Neural progenitor cell (in vitro differentiated cells): ENCODE results near the genes YY1AP1, KHDC4 and LAMTOR2.

DNA sequence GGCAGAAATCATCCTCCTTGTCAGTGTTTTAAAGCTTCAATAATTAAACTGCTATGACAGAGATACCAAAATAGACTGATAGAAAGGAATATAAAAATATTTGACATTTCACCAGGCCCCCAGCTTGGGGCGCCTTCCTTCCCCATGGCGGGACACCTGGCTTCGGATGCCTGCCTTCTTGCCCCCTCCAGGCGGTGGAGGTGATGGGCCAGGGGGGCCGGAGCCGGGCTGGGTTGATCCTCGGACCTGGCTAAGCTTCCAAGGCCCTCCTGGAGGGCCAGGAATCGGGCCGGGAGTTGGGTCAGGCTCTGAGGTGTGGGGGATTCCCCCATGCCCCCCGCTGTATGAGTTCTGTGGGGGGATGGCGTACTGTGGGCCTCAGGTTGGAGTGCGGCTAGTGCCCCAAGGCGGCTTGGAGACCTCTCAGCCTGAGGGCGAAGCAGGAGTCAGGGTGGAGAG is 112.4 kb downstream of the RUSC1 start:
- RAMPAGE, long total RNA, result no peak

GRCh38 chr1:155468215-155468841 is 94.3 kb downstream of the ASH1L start:
- RAMPAGE, long total RNA, result no peak

DNA sequence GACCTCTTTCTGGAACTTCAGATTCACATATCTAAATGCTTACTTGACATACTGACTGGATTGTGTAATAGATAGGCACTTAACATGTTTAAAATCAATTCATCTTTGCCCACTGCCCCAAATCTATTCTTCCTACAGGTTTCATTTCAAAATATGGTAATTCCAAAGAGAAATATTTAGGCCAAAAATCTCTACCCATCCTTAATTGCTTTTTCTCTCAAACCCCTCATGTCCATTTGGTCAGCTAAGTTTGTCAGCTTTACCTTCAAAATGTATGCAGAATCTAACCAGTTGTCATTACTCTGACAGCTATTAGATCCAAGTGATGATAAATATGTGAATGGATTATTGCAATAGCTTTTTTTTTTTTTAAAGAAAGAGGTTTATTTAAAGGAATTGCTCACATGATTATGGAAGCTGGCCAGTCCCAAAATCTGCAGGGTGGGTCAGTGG is 34.5 kb downstream of the ASH1L start:
- RAMPAGE, long total RNA, result no peak

GRCh38 chr1:155648276-155648892 is 38.4 kb downstream of the MSTO1 start:
- RAMPAGE, long total RNA, result no peak

DNA sequence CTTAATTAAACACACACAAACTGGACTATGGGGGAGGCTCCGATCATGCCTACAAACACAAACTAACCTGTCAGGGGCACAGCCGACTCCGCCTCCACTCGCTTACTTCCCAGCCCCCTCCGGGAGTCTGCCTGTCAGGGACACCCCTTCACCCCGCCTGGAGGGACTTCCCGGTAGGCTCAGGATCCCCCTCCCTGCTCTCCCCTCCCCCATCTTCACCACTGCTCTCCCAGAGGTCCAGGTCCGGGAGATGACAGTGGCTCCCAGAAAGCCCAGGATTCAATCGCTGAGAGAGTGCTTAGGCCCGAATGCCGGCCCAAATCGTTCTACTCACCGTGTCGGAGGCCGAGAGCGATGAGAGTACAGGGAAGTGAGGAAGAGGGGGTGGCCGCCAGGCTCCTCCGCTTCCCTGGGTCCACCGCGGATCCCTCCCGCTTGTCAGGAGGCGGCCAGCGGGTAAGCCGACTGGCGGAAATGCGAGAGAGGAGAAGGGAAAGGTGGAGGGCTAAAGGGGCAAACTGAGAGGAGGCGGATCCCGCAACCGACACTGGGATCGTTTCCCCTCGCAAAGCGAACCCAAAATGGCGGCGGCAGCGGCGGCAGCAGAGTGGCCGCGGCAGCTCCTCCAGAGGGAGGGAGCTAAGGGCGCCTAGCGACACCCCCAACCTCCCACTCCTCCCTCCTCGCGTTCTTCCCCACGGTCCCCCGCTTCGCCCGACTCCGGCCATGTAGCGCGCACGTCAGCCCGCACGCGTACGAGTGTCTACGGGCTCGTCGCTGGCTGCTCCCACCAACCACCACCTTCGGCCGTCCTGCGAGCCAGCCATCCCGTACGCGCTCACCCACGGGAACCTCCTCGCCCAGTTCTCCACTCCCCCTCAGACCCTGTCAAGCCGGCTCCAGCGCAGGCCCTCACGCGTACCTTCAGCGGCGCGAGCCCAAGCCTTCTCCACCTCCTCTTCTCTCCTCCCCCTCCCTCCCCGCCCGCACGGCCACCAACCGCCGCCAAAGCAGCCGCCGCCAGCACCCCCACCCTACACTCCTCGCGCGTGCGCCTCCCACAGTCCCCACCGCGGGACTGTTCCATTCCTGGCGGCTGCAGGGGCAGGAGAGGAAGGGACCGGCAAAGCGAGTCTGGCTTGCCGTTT is at the start of gene YY1AP1:
TSS of gene YY1AP1 (minus strand) at position 1,038 of the 1,148 bp plus-strand sequence.
- RAMPAGE, long total RNA, result no peak

DNA sequence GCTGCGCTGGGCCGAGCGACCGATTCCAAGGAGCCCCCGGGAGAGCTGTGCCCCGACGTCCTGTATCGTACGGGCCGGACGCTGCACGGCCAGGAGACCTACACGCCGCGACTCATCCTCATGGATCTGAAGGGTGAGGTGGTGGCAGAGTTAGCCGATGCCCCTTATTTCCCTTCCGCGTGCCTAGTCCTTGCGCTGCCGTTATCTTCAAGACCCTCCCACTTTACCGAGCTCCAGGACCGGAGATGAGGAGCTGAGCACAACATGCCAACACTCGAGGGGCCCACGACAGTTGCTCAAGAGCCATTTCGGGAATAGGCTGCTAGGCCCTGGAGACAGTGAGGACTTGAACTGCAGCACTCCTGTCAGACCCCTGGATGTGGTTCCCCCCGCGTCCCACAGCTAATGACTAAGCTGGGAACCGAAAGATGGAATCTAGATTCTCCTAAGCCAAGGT is 57.1 kb downstream of the DAP3 start:
- RAMPAGE, long total RNA, result no peak

DNA sequence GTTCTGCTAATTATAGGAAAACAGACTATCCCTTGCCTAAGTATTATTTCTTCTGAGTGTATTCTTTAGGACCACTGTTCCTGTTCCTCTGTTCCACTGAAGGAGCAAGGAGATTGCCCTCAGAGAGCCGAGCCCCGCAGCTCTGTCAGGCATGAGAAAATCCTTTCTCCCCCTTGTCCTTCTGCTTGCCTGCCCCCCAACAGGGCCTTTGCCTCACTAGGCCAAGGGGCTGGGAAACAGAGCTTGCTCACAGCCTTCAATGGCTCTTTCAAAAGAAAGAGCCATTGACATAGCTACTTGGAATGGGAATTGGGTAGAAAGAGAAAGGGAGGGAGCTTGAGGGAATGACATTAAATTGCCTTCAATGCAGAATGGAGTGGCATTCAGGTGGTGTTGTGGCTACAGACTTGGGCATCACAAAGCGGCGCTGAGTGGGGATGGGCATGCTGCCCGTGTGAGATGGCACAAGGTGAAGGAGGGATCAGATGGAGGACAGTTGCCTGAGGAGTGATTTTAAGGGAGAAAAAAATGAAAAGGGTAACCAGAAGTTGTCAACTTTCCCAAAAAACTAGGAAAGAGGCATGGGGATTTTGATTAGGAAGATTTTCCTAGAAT is 13.2 kb downstream of the SYT11 start:
- RAMPAGE, long total RNA, result no peak

DNA sequence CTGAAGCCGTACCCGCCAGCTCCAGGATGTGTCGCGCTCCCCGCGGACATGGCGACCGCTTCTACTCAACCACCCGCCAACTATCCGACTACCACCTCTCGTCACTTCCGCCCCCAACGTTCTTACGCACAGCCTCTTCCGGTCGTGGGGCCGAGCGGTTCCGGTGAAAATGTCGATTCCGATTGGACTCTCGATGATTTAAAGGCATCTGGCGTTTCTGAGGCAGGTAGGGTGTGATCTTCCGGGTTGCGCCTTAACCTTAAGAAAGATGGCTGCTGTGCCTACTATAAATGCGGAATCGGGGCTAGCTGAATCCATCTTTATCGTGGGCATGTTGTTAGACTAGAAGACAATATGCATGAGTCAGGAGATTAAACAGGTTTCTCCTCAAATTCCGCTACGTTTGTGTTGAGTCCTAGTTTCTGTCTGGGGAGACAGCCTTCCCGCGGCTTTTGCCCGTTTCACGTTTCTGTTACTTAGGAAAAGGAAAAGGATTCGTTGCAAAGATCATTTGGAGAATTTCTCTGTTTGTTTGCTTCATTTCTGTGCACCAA is at the start of gene KHDC4:
TSS of gene KHDC4 (minus strand) at position 90 of the 554 bp plus-strand sequence.
- RAMPAGE, long total RNA, result start-site peak on the minus strand centred at position 66 of the sequence, 48 bp wide, 48 and 368 reads in 2 replicates

- RAMPAGE, long total RNA, result no peak
These were observed 11.7 kb downstream of the SSR2 start for GRCh38 chr1:156008598-156009808.

DNA sequence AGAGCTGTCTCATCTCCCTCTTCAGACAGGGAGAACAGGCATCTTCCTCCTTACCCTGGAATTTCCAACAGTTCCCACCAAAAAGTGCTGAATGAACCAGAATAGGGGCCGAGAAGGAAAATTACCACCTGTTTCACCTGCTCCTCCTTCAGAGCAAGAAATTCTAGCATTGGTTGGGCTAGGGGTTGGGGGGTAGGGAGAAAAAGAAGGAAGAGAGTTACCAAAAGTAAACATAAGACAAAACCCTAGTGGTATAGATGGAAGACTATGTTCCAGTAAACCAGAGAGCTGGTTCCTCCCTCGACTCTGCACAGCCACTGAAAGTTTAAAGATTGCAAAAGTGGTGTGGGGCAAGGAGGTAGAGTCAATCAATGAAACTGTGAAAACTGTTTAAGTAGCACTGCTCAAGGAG is 15.6 kb upstream of the SSR2 start:
- RAMPAGE, long total RNA, result no peak

GRCh38 chr1:156054707-156054929 is at the start of gene LAMTOR2:
TSS of gene LAMTOR2 (plus strand) at chr1:156054782.
- RAMPAGE, long total RNA, result start-site peak on the plus strand at chr1:156054781-156054858, 321 and 418 reads in 2 replicates

GRCh38 chr1:156102905-156103473 is 11.5 kb upstream of the LMNA start:
- RAMPAGE, long total RNA, result no peak

DNA sequence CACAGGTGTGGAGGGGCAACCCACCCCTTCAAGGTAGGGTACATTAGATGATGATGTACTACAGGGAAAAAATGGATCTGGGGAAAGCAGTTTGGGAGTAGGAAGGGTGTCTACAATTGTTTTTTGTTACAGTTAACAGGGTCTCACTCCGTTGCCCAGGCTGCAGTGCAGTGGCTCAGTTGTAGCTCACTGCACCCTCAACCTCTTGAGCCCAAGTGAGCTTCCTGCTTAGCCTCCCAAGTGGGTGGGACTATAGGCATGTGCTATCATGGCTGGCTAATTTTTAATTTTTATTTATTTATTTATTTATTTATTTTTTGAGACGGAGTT is 11.5 kb upstream of the SLC25A44 start:
- RAMPAGE, long total RNA, result no peak

GRCh38 chr1:156199895-156200572 is 6.1 kb downstream of the SLC25A44 start:
- RAMPAGE, long total RNA, result no peak

GRCh38 chr1:156211531-156212241 is 1.1 kb upstream of the PMF1 start:
- RAMPAGE, long total RNA, result no peak

GRCh38 chr1:156265565-156265916 is 17.1 kb downstream of the SMG5 start:
- RAMPAGE, long total RNA, result no peak

DNA sequence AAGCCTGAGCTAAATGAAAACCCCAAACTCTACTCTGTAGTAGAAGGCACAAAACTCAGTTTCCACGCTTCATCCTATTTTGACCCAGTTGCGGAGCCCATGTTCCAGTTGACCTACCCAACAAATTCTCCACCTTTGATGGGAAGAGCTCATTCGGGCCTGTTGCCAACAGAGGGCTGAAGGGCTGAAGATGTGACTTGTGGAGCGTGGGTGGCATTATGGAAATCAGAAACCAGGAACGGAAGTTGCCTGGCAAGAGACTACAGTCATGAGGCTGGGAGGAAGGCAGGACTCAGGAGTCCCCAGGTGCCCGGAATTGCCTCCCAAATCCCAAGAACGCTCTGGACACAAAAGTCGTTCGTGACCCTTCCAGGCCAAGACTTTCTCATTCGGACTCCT is 950 bp downstream of the SMG5 start:
- RAMPAGE, long total RNA, result no peak

- RAMPAGE, long total RNA, result no peak
These were observed 16.7 kb downstream of the RHBG start for GRCh38 chr1:156385669-156386120.

DNA sequence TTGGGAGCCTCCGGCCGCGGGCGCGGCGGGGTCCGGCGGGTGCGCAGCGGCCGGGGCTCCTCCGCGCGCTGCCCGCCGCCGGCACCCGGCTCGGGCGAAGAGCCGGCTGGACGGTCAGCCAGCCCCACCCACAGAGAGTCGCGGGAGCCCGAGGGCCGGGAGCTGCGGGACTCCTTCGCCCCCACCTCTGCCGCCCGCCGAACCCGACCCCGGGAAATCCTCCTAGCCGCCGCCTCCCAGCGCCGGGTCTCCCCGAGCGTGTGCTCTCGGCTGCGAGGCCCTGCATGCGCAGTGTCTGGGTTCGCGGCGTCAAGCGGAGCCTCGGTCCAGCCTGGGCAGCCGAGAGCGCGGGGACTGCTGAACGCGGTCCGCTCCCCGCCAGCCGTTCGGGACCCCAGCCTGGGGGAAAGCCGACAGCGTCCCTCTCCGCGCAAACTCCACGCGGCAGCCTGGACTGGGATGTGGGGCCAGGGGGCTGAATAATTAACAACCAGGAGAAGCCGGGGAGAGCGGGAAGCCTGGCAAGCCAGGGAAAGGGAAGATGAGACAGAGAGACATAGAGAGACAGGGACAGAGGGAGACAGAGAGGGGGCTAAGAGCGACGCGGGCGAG is 64.4 kb downstream of the MEF2D start:
- RAMPAGE, long total RNA, result no peak

DNA sequence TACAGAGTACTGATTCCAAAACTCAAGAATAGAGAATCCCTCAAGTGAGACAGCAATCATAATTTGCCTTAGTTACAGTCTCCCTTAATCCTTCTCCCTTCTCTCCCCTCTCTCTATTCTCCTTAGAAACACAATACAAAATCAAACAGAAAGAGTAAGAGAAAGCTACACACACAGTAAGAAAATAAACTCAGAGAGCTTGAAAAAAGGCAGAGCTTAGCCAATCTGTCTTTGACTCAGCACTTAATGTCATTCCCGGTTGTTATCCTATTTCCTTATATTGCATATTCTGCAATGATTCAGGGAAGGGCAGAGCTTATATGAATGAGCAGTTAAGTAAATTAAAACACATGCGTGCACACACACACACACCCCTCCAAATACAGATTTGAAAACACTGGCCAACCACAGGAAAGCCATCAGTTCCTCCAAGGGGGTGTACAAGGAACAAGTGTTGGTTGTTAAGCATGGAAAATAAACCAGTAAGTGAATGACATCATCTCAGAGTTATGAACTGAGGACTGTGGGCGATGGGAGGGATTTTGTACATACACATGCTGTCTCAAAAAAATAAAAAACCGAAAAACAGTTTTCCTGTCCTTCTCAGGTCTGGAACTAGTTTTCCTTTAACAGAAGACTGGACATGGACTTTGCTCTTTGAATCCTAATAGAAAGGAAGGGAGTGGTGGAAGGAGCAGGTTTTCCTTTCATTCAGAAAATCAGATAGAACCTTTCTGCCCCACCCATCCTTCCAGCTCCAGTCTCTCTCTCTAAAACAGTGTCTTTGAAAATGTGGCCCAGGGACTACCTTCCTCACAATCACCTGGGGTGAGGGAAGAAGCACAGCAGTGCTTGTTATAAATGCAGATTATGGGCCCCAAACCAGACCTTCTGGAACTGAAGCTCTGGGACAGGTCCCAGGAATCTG is 992 bp downstream of the IQGAP3 start:
- RAMPAGE, long total RNA, result no peak